Peripheral blood mononuclear cell (primary cell): Measurements from ENCODE around the gene ATP11A.

- PRO-cap, 8 experiments, result peak in 8 of 8 experiments; most common plus-strand start chr13:112690038 (in 8); most common minus-strand start chr13:112689788 (in 3)
These were observed at the start of gene ATP11A for GRCh38 chr13:112689650-112690299. Gene ATP11A, plus strand, starts transcription at chr13:112690038.

GRCh38 chr13:112707594-112708147, 17.8 kb downstream of the ATP11A start:
- PRO-cap, 8 experiments, result no peak in any of the 8 experiments

GRCh38 chr13:112767656-112768185, 77.9 kb downstream of the ATP11A start:
- PRO-cap, 8 experiments, result peak in 6 of 8 experiments; most common plus-strand start chr13:112767989 (in 6); most common minus-strand start chr13:112767889 (in 1)

- PRO-cap, 8 experiments, result no peak in any of the 8 experiments
These were observed 84.7 kb upstream of the MCF2L start for GRCh38 chr13:112884189-112884765.

DNA sequence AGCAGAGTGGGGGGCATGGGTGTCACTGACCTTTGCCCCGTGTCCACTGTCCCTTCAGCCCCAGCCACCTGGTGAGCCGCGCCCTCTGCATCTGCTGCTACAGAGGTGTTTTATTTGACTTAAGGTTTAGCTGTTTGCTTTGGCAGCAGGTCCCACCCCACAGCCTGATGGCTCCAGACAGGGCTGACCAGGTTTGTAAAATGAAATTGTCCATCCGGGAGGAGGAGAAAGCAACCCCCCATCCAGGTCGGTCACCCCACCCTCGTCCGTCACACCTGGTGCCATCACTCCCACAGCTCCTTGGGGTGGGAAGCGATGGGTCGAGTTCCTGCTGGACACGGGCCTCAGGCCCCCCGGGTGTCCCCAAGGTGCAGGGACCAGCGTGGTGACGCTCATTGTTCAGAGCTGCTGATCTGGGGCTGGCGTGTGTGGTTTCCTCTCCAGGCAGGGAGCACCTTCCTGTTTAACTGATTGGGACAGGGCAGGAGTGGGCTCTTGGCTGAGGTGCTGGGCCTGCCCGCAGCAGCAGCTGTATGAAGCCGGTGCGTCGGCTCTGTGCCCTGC, 28.5 kb downstream of the MCF2L start:
- PRO-cap, 8 experiments, result no peak in any of the 8 experiments

DNA sequence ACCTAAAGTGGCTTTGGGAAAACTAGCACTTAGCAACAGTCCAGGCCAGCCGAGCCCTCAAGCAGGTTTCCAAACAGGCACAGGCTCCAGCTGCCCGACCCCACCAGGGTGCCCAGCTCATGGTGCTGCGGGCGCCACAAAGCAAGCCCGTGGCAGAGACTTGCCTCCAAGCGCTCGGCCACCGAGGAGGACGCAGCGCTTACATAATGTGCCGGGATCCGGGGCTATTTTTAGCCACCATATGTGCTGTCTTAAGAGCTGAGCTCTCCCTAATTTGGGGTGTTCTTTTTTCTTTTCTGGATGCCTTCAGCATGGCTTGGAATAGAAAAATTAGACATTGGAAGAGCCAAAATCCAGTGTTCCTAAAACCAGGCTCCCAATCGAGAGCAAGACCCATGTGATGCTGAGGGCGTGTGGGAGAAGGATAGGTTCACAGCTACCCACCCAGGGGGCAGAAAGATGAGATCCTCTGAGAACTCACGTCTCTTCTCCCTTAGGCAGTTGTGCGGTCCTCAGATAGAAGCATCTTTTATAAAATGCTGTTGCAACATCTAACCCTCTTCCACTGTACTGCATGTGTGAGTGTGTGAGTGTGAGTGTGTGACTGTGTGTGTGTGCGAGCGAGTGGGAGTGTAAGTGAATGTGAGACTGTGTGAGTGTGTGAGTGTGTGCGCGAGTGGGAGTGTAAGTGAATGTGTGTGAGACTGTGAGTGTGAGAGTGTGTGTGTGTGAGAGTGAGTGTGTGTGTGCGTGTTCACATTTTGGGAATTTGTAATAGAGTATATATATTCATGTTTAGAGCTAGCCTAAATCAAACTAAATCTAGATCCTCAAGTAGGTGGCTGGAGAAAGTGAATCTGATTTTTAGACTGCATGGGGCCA, 55.8 kb upstream of the F7 start:
- PRO-cap, 8 experiments, result no peak in any of the 8 experiments

GRCh38 chr13:113122999-113123623, 512 bp downstream of the F10 start:
- PRO-cap, 8 experiments, result no peak in any of the 8 experiments

DNA sequence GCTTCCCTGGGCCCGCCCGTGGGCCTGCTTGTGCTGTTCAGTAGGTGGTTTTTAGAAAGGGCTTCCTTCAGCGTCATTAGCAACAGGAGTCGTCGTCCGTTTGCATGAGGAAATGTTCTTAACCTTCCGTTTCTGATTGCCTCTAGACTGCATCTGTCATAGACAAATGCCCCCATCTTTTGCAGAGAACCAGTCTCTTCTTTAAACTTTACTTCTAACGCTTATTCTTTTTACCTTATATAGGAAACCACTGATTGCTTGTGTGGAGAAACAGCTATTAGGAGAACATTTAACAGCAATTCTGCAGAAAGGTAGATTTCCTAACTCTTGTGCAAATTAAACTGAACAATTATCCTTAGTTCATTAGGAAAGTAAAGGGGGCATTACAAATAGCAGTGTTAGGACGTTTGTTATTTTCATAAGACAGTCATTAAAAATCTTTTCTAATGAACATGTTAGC, 27.2 kb downstream of the CUL4A start:
- PRO-cap, 8 experiments, result no peak in any of the 8 experiments

DNA sequence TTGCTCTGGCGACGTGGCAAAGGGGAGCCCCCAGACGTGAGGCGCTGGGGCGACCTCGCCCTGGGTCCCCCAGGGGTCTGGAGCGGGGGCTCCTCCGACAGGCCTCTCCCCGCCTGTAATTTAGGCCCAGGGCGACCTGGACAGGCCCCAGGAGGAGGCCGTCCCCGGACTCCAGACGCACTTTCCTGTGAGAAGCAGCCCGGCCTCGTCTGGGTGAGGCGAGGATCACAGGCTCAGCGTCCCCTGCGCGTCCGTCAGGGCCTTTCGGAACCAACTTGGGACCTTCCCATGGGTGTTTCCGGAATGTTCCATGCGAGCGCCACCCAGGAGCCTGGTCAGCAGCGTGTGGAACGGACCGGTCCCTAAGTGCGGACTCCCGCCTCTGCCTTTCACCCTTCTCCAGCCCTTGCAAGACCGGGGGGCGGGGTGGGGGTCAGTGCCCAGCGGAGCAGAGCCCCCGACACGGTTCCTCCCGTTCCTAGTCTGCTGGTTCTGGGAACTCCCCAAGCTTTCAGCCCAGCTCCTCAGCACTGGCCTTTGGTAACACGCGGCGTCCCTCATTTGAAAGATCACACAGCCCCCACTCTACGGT, 1.1 kb upstream of the GRTP1 start:
- PRO-cap, 8 experiments, result no peak in any of the 8 experiments

- PRO-cap, 8 experiments, result no peak in any of the 8 experiments
These were observed 35.1 kb upstream of the GRTP1 start for GRCh38 chr13:113398854-113399570.

- PRO-cap, 8 experiments, result no peak in any of the 8 experiments
These were observed 42.2 kb upstream of the GRTP1 start for GRCh38 chr13:113405822-113406779.

GRCh38 chr13:113410391-113411255, 42.7 kb downstream of the ADPRHL1 start:
- PRO-cap, 8 experiments, result no peak in any of the 8 experiments

DNA sequence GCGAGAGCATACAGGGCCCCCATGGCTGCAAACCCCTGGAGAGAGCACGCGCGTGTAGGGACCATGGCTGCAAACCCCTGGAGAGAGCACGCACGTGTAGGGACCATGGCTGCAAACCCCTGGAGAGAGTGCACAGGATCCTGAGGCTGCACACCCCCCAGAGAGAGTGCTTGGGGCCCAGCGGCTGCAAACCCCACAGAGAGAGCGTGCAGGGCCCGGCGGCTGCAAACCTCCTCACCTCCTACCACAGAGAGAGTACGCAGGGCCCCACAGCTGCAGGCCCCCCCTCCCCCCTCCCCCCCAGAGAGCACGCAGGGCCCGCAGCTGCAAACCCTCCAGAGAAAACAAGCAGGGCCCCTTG, 7.5 kb downstream of the ADPRHL1 start:
- PRO-cap, 8 experiments, result no peak in any of the 8 experiments

GRCh38 chr13:113510154-113510633, 19.4 kb downstream of the TMCO3 start:
- PRO-cap, 8 experiments, result no peak in any of the 8 experiments

GRCh38 chr13:113616150-113616962, 31.8 kb downstream of the TFDP1 start:
- PRO-cap, 8 experiments, result peak in 6 of 8 experiments; most common plus-strand start chr13:113616714 (in 1); most common minus-strand start chr13:113616629 (in 6)

GRCh38 chr13:113724828-113725544, 34.0 kb upstream of the TMEM255B start:
- PRO-cap, 8 experiments, result peak in 4 of 8 experiments; most common minus-strand start chr13:113725215 (in 3)

DNA sequence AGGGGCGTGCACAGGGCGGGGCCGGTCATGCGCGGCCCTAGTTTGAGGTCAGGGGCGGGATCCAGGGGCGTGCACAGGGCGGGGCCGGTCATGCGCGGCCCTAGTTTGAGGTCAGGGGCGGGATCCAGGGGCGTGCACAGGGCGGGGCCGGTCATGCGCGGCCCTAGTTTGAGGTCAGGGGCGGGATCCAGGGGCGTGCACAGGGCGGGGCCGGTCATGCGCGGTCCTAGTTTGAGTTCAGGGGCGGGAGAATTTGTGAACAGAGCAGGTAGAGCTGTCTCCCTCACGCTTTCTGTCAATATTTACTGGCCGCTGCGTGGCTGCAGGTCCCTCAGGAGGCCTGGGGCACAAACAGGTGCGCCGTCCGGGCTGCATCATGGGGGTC, 32.8 kb upstream of the TMEM255B start:
- PRO-cap, 8 experiments, result no peak in any of the 8 experiments

GRCh38 chr13:113759615-113760205, 684 bp downstream of the TMEM255B start:
- PRO-cap, 8 experiments, result no peak in any of the 8 experiments

- PRO-cap, 8 experiments, result no peak in any of the 8 experiments
These were observed 1.7 kb downstream of the GAS6 start for GRCh38 chr13:113862062-113862774.

- PRO-cap, 8 experiments, result no peak in any of the 8 experiments
These were observed 19.4 kb upstream of the GAS6 start for GRCh38 chr13:113883256-113883792.